HT1080 (cell line): ENCODE data around the genes PIGC and TEX50.

DNA sequence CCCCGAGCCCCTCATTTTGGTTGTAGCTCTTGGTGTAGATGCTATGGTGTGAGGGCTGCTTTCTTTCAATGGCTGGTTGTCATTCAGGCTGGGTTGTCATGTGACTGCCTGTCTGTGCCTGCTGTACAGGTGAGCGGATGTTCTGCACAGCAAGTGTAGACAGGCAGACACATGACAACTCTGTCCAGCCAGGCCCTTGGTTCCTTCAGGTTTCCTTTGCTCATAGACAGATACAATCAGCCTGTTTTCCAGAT, 281.8 kb upstream of the C1orf105 start:
RAMPAGE:
- cytosol, long total RNA, result no peak
- long total RNA, result no peak
- nucleus, long total RNA, result no peak

RAMPAGE:
- cytosol, long total RNA, result start-site peak on the minus strand at chr1:172444055-172444077, 167 and 29 reads in 2 replicates
- long total RNA, result start-site peak on the minus strand at chr1:172444018-172444070, 103 reads
- nucleus, long total RNA, result no peak
Measured at GRCh38 chr1:172443898-172444525, at the start of gene PIGC. TSS of gene PIGC (minus strand) at chr1:172444069.

DNA sequence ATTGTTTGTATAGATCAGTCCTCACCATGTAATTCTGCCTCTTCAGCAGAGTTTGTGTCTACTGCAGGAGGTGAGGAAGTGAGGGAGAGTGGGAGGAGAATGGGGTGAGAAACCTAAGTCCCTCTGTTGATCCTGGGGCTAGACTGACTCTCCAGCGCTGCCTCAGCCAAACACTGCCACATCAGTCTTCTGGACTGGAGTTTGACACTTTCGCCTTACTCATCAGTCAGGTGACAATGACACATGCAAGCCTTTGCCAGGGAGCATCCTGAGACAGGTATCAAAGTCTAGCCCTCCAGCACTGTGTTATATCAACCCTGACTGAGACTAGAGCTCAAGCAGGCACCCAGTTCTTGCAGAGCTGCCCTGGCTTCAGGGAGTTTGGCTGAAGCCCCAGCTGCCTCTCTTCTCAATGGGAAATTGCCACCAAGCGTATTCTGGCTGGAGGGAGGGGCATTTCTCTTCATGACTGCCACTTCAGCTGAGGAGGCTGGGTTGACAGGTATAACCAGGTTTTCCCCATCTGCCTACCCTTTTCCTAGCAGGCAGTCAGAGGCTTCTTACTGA, 33.2 kb upstream of the SUCO start:
RAMPAGE:
- cytosol, long total RNA, result no peak
- long total RNA, result no peak
- nucleus, long total RNA, result no peak

GRCh38 chr1:172662279-172663285, 3.7 kb downstream of the FASLG start:
RAMPAGE:
- cytosol, long total RNA, result no peak
- long total RNA, result no peak
- nucleus, long total RNA, result no peak

RAMPAGE:
- cytosol, long total RNA, result no peak
- long total RNA, result no peak
- nucleus, long total RNA, result no peak
Measured at GRCh38 chr1:172766293-172766977, 107.5 kb downstream of the FASLG start.

DNA sequence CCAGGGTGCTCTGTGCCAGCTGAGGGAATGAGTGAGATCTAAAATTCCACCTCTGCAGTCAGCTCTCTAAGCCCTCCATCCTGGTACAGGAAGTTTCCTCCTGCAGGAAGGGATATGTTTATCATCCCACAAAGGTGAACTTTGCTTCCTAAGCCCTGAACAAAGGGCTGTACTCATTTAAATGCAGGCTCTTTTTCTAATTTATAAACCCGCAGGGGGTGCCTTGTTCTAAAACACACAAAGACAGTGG, 3.6 kb upstream of the TNFSF4 start:
RAMPAGE:
- cytosol, long total RNA, result no peak
- long total RNA, result no peak
- nucleus, long total RNA, result no peak

DNA sequence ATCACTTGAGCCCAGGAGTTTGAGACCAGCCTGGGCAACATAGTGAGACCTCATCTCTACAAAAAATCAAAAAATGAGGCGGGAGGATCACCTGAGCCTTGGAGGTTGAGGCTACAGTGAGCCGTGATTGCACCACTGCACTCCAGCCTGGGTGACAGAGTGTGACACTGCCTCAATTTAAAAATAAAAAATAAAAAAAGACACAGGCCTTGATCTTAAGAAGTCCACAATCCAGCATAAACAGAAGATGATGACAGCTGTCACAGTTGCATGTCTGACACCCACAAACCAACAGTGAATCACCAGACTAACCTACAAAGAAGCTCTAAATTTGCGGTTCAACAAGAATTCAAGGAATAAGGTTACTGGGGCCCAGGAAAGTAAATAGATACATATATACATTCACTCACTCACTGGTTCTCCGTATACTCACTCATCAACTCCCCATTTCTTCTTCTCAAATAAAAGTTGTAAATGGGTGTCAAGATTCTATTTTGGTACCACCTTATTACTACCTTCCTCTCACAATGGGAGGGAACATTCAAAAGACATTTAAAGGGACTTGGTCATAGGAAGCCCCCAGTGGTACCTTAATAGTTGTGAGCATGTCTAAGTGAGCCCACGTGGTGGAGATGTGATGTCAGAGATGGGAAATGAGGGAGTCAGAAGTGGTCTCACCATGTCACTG, 66.9 kb upstream of the PRDX6 start:
RAMPAGE:
- cytosol, long total RNA, result no peak
- long total RNA, result no peak
- nucleus, long total RNA, result no peak

RAMPAGE:
- cytosol, long total RNA, result no peak
- long total RNA, result no peak
- nucleus, long total RNA, result no peak
Measured at GRCh38 chr1:173413135-173414151, 63.7 kb upstream of the PRDX6 start.

RAMPAGE:
- cytosol, long total RNA, result no peak
- long total RNA, result no peak
- nucleus, long total RNA, result no peak
Measured at GRCh38 chr1:173443645-173444440, 33.3 kb upstream of the PRDX6 start.

GRCh38 chr1:173635127-173635537, at the start of gene TEX50:
TSS of gene TEX50 (plus strand) at chr1:173635338.
RAMPAGE:
- cytosol, long total RNA, result no peak
- long total RNA, result no peak
- nucleus, long total RNA, result no peak

DNA sequence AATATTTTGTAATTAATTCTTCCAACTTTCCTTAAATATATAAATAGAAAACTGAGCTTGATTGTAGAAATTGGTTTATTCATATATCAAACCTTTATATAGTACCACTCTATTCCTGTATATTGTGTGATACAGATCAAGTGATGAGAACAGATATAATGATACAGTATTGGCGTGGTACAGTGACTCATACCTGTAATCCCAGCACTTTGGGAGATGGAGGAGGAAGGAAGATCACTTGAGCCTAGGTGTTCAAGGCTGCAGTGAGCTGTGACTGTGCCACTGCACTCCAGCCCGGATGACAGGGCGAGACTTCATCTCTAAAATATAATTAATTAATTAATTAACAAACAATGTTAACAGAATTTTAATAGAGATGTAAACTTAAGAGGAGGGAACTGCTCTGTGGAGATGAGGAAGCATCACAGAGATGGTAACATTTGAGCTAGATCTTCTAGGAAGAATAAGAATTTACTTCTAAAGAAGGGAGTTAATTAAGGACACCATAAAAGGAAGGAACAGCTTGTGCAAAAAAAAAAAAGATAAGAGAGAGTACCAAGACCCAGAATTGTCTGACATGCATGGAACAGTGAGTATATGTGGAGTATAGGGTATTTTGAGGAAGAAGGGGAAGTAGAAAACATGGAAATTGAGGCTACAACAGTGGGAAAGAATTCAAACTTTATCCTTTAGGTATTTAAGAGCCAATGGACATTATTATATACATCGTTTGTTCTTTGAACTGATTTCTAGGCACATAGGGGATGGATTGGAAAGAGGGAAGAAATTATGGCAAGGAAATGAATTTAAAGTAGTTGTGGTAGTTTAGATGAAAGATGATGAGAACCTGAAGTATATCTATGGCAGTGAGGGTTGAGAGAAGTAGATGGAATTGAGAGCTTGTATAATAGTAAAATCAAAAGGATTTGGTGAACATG, 5.3 kb downstream of the KLHL20 start:
RAMPAGE:
- cytosol, long total RNA, result no peak
- long total RNA, result no peak
- nucleus, long total RNA, result no peak

GRCh38 chr1:173733623-173734424, 19.0 kb downstream of the KLHL20 start:
RAMPAGE:
- cytosol, long total RNA, result no peak
- long total RNA, result no peak
- nucleus, long total RNA, result no peak

GRCh38 chr1:173861666-173862473, 6.3 kb upstream of the ZBTB37 start:
RAMPAGE:
- cytosol, long total RNA, result no peak
- long total RNA, result no peak
- nucleus, long total RNA, result no peak

GRCh38 chr1:174158737-174159042, 630 bp upstream of the RABGAP1L start:
RAMPAGE:
- cytosol, long total RNA, result no peak
- long total RNA, result no peak
- nucleus, long total RNA, result no peak

GRCh38 chr1:174166775-174167346, 7.5 kb downstream of the RABGAP1L start:
RAMPAGE:
- cytosol, long total RNA, result no peak
- long total RNA, result no peak
- nucleus, long total RNA, result no peak

RAMPAGE:
- cytosol, long total RNA, result no peak
- long total RNA, result no peak
- nucleus, long total RNA, result no peak
Measured at GRCh38 chr1:174652915-174653436, 205.2 kb downstream of the GPR52 start.

GRCh38 chr1:174989321-174990198, 10.2 kb upstream of the CACYBP start:
RAMPAGE:
- cytosol, long total RNA, result no peak
- long total RNA, result no peak
- nucleus, long total RNA, result no peak

RAMPAGE:
- cytosol, long total RNA, result no peak
- long total RNA, result no peak
- nucleus, long total RNA, result no peak
Measured at GRCh38 chr1:174999116-174999499, 639 bp upstream of the CACYBP start.

GRCh38 chr1:175000845-175001044, 998 bp downstream of the CACYBP start:
RAMPAGE:
- cytosol, long total RNA, result no peak
- long total RNA, result no peak
- nucleus, long total RNA, result no peak

DNA sequence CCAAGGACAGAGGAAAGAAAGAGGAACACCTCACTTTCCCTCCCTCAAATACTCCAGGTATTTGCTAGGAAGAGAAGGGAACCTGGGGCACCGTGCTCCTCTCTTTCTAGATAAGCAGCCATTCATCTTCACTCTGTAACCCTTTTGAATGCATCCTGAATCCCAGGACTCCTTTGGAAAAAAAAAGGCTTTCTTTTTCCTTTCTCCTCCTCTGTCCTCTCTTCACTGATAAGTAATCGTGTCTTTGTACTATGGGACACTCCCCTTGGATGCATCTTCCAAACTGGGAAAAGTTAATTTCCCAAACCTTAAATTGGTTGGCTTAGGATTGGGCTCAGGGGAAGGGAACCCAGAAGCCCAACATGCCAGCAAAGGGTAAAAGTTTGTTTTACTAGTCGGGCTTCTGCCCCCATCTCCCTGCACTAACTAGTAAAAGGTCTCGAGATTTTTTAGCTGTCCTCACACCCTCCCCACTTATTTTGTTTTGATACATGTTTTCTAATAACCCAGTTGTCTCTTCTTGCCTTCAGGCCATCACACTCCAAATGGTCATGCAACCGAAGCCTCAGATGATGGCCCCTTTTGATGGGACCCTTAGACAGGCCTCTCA, 105.8 kb downstream of the COP1 start:
RAMPAGE:
- cytosol, long total RNA, result no peak
- long total RNA, result no peak
- nucleus, long total RNA, result no peak